Left colon (tissue), 1 donor: ENCODE measurements around a stretch of chr3.

DNA sequence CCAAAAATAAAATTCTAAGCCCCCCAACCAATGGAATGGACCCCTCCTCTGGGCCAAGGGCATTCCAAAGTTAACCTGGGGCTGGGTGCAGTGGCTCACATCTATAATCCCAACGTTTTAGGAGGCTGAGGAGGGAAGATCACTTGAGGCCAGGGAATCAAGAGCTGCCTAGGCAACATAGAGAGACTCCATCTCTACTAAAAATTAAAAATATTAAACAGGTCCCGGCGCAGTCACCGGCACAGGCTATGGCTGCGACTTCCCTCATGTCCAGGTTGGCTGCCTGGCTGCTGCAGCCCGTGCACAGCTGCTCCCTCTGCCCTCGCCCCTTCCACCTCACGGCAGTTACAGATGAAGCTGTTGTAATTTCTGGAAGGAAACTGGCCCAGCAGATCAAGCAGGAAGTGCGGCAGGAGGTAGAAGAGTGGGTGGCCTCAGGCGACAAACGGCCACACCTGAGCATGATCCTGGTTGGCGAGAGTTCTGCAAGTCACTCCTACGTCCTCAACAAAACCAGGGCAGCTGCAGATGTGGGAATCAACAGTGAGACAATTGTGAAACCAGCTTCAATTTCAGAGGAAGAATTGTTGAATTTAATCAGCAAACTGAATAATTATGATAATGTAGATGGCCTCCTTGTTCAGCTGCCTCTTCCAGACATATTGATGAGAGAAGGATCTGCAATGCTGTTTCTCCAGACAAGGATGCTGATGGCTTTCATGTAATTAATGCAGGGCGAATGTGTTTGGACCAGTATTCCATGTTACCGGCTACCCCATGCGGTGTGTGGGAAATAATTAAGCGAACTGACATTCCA, 13.0 kb upstream of the GNB4 start:
- PRO-cap, result no peak

- PRO-cap, result unidirectional peak, minus-strand start at chr3:179473679
These were observed 22.3 kb upstream of the GNB4 start for GRCh38 chr3:179473537-179473984.

GRCh38 chr3:180607818-180608622, 6.1 kb downstream of the TTC14 start:
- PRO-cap, result no peak

GRCh38 chr3:181711299-181711614, 468 bp upstream of the SOX2 start:
- PRO-cap, result no peak

DNA sequence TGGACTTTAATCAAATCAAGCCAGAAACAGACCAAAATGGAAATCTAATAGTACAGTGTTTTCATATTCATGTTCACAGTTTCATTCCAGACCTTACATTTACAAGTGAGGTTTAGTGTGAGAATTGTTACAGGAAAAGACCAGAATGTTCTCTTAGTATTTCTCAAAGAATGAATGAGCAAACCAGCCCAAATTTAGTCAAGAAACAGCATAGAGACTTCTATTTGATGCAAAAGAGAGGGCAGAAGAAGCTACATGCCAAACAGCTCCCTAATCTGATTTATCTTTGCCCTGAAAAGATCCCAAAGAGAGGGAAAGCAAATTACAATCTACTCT, 230.5 kb downstream of the SOX2 start:
- PRO-cap, result no peak

- PRO-cap, result no peak
These were observed 453.6 kb downstream of the SOX2 start for GRCh38 chr3:182165320-182165706.

DNA sequence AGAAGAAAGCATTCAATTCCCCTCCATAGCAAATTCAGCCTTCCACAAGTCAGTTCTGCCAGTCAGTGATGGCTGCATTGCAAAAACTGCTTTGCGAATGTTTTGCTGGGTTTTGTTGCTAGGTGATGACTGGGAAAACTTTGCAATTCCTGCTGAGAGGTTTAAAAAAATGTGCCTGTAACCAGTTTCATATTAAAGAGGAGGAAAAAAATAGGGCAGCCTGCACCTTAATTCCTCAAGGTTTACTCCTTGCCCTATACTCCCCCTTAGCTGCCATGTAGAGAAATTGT, 225.6 kb upstream of the ATP11B start:
- PRO-cap, result no peak

DNA sequence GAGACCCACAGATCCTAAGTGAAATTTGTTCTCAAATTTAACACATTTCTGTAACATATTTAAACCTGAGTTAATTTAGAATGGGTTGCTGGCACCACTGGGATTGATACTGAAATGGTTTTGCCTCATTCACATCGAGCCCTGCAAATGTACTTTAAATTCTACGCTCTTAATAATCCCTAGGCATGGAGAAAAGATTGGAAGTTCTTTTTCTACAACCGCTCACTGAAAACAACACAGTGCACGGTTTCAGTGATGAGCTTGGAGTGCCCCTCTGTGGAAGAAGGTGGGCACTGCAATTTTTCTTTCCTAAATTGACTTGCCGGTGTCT, 109.9 kb upstream of the ATP11B start:
- PRO-cap, result no peak

GRCh38 chr3:182714117-182714440, 79.2 kb upstream of the ATP11B start:
- PRO-cap, result no peak

DNA sequence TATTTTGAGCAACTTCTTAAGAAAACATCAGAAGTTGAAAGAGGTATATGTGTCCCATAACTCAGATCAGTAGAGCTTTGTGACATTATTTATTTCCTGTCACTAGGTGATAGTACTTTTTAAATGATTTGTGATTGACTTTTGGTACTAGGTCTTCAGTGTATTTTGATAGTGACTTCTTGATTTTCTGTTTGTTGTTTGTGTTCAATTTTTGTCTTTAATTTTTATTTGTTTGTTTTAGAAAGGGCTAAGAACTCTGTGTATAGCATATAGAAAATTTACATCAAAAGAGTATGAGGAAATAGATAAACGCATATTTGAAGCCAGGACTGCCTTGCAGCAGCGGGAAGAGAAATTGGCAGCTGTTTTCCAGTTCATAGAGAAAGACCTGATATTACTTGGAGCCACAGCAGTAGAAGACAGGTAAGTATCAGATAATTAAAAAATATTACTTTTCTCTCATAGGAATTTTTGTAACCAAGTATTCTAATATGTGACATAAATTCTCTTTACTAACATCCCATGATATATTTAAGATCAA, 78.9 kb downstream of the ATP11B start:
- PRO-cap, result no peak

GRCh38 chr3:182890699-182891262, 89.6 kb downstream of the DCUN1D1 start:
- PRO-cap, result no peak

DNA sequence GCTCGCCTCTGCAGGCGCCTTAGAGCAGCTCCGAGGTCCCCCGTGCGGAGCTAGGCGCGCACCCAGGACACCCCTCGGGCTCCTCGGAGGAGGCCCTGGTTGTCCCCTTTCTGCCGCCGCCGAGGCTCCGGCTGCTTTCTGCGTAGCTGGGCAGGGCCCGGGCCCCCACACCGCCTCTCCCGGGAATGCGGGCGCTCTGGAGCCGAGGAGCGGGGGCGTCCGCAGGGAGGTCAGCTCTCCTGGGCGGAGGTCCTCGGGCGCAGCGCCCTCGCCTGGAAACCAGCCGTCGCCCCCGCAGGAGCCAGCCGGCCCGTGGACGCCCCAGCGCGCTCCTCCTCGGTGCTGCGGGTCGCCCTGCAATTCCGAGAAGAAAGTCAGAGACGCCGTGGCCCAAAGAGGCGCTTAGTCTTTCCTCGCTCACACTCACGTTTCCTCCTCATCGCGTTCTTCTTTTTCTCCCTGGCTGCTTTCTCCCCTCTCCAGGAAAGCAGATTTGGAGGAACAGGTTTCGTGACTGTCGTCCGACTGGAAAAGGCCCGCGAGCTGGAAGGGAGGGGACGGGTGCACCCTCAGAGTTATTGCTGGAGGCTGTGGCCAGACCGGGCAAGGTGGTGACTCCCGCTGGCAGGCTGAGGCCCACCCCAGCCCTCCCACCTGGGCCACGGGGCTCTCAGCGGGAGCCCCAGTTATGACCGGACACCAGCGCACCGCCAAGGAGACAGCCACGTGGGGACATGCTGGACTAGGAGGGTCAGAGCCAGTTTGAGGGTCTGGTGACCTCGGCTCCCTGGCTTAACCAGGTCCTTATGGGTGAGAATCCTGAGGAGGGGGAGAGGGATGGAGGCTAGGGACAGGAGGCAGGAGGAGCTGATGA, 16.9 kb upstream of the LAMP3 start:
- PRO-cap, result no peak

DNA sequence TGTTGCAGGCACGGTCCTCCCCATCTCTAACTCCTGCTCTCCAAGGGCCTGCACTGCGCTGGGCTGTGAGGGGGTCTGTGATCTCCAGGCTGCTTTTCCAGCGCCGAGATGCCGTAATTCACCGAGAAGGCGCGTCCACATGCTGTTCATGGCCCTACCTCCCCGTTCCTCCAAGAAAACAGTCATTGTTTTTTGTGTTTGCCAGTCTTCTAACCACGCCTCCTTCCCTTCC, 17.6 kb upstream of the LAMP3 start:
- PRO-cap, result no peak

- PRO-cap, result bidirectional peak, plus-strand start at chr3:183254167, minus-strand start at chr3:183254015; bidirectional peak, plus-strand start at chr3:183254427, minus-strand start at chr3:183254385
These were observed 1.1 kb downstream of the B3GNT5 start for GRCh38 chr3:183254057-183254550.

GRCh38 chr3:183258466-183259151, 5.6 kb downstream of the B3GNT5 start:
- PRO-cap, result bidirectional peak, plus-strand start at chr3:183258851, minus-strand start at chr3:183258827

- PRO-cap, result unidirectional peak, plus-strand start at chr3:183260032
These were observed 6.9 kb downstream of the B3GNT5 start for GRCh38 chr3:183259586-183260628.

DNA sequence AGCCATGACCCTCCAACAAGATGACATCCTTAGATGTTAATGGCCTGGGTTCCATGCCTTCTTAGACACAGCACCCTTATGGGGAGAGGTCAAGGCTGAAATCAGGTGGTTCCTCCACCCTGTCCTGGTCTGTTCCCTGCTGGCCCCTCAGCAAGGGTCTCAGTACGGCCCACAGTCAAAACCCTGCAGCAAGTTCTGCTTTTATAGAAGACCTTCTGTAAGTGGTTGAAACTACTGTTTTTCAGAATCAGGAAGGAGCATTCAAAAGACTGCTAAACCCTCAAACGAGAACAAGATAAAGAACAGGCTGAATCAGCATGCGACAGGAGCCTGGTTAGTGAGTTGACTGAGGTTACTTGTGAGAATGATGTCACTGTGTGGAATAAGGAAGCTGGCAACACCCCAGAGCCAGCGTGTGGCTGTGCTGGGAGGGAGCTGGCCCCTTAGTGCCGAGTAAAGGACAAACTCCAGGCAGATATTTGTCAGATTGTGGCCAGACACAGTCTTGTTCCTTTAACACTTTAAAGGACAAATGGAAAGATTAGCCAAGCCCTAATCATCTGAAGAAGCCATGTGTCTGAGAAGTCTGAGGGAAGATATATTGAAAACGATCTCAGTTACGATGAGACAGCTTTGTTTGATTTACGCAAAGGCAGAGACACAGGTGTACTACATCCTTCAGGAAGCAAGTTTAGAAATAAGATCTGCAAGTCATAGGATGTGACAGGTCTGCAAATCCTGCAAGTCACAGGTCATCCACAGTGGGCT, 53.9 kb downstream of the B3GNT5 start:
- PRO-cap, result bidirectional peak, plus-strand start at position 446 of the sequence, minus-strand start at position 348 of the sequence

GRCh38 chr3:183370814-183371291, 57.6 kb downstream of the MCF2L2 start:
- PRO-cap, result unidirectional peak, plus-strand start at chr3:183371056

- PRO-cap, result no peak
These were observed 19.4 kb downstream of the KLHL24 start for GRCh38 chr3:183654725-183655300.

GRCh38 chr3:183824469-183825203, 741 bp downstream of the MAP6D1 start:
- PRO-cap, result no peak